CD14-positive monocyte (primary cell): ENCODE measurements around a stretch of chr17.

- CAGE, long polyA plus RNA, result no peak
Measured at GRCh38 chr17:76584454-76585613, 826 bp downstream of the ST6GALNAC2 start.

DNA sequence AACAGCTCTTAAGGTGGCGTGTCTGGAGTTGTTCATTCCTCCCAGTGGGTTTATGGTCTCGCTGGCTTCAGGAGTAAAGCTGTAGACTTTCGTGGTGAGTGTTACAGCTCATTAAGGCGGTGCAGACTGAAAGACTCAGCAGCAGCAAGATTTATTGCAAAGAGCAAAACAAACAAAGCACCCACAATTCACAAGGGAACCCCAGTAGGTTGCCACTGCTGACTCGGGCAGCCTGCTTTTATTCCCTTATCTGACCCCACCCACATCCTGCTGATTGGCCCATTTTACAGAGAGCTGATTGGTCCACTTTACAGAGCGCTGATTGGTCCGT is 28.5 kb upstream of the ST6GALNAC2 start:
- CAGE, long polyA plus RNA, result no peak

GRCh38 chr17:76631508-76632537 is 11.7 kb downstream of the ST6GALNAC1 start:
- CAGE, long polyA plus RNA, result no peak

- CAGE, long polyA plus RNA, result no peak
Measured at GRCh38 chr17:76644948-76645480, 1.5 kb upstream of the ST6GALNAC1 start.

DNA sequence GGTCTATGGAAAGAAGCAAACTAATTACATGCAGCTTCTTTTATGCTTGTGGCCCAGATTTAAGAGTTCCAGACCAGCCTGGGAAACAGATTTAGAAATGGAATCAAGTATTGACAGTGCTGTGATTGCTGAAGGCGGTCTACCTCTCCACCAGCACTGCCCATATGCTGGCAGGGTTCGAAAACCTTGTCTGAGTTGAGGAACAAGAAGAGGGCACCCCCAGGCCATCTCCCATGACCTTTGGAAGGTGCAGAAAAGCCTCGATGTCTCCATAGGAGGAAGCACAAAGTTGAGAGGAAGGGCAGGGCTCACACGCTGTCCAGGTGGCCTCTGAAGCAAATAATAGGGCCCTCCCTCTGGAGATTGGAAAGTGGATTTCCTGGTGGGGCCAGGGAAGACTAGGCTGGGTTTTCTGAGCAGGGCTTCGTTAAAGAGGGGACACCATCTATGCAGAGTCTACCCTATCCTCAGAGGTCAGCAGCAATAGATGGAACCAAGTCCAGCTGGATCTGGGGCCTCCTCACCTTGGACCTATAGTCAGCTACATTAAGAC is 14.5 kb upstream of the ST6GALNAC1 start:
- CAGE, long polyA plus RNA, result no peak

- CAGE, long polyA plus RNA, result no peak
Measured at GRCh38 chr17:76710518-76710851, 280 bp downstream of the MXRA7 start.

DNA sequence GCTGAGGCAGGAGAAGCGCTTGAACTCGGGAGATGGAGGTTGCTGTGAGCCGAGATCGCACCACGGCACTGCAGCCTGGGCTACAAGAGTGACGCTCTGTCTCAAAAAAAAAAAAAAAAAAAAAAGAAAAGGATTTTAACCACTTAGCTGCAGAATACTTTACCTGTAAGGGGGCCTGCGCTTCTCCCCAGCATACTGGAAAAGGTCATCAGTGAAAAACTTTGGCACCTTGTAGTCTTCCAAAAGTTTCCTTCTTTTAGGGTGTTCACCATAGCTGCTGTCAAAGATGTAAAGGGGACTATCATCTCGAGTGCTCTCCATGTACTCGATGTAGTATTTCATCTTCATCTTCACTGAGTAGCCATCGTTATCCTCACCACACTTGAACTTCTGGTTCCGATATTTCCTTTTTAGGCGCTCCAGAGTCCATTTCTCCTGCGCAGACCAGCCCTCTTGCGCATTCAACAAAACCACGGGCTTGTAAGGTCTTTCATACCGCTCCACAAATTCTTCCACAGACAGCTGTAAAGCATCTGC is 1.0 kb downstream of the JMJD6 start:
- CAGE, long polyA plus RNA, result no peak

- CAGE, long polyA plus RNA, result no peak
Measured at GRCh38 chr17:76725841-76726187, 592 bp downstream of the JMJD6 start.

DNA sequence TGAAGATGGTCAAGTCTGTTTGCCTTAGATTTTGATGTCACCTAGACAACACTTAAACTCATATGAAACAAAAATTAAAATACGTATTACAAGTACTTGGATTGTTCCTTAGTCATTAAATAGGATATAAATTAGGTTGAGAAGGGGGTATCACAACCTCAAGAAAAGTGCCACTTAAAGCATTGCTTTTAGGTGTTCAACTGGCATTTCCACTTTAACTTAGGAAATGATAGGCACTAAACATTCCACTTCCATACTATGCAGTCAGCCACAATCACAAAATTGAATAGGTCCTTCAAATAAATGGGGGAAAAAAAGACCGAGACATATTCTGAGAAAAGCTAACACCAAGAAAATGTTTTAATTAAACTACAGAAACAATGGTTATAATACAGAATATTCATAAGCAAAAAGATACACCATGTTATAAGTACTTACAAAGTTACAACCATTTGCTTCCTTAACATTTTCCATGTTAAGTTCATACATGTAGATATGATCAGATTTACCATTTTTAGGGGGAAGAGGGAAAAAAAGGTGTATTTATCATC is 3.3 kb downstream of the SRSF2 start:
- CAGE, long polyA plus RNA, result no peak

DNA sequence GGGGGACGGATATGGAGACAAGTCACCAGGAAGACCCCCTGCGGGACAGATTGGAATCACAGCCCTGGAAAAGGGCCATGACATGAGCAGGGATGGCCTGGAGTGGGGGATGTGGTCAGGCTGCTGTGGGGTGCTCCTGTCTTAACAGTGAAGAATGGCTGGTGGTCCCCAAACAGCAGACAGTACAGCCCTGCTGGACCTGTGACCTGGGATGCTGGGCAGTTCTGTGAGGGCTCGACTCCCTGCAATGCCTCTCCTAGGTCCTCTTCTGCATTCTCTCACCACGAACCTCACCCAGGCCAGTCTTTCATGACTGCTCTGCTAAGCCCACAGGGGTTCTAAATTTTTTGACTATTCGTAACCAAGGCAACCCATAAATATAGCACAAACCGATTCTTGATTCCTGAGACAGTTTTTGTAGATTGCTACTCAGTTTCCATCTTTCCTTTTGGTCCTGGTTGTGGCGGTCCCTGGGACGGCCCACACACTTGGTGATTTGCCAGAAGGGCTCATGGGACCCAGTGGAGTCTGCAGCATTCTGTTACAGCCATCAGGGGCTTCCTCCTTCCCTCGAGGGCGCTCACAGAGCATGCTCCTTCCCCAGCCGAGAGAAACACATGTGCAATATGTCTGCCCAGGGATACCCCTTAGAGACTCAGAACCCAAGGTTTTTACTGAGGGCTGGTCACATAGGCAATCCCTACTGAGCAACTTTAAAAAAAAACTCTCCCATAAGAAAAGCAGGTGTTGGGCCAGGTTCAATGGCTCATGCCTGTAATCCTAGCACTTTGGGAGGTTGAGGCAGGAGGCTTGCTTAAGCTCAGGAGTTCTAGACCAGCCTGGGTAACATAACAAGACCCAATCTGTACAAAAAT is 23.4 kb upstream of the MGAT5B start:
- CAGE, long polyA plus RNA, result no peak

GRCh38 chr17:77096679-77097273 is 44.0 kb upstream of the SEC14L1 start:
- CAGE, long polyA plus RNA, result no peak

- CAGE, long polyA plus RNA, result no peak
Measured at GRCh38 chr17:77121775-77122310, 18.9 kb upstream of the SEC14L1 start.

DNA sequence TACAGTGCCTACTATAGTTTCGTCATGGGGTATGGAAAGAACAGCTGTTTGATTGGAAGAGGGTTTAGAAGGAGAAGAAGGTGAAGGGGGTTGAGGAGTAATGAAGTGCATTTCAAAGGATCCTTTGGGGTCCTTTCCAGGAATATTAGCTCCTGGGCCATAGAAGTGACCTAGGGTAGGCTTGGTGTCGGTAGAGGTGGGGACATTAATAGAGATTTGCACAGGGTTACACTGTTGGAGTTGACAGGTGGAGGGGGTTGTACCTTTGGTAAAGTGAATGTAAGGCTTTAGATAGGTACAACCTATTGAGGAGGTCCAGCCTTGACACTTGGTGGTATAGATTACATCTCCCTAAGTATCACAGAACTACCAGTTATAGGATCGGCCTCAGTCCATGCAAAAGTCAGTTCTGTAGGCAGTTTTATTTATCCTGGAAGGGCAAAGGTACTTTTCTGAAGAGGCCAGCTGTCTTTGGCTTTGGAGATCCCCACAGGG is 28.9 kb downstream of the SEC14L1 start:
- CAGE, long polyA plus RNA, result no peak

DNA sequence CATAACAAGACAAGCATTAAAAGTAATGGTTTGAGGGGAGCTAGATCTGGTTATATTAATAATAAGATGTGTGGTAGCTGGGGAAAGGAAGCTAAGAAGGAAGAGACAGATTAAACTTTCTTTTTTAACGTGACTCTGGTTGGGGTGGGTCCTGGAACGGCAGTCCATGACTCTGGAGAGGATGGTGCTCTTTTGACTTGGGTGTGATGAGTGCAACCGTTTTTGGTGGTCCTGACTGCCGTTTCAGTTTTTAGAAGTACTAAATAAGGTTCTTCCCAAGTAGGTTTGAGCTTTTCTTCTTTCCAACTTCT is 29.3 kb downstream of the SEC14L1 start:
- CAGE, long polyA plus RNA, result no peak

DNA sequence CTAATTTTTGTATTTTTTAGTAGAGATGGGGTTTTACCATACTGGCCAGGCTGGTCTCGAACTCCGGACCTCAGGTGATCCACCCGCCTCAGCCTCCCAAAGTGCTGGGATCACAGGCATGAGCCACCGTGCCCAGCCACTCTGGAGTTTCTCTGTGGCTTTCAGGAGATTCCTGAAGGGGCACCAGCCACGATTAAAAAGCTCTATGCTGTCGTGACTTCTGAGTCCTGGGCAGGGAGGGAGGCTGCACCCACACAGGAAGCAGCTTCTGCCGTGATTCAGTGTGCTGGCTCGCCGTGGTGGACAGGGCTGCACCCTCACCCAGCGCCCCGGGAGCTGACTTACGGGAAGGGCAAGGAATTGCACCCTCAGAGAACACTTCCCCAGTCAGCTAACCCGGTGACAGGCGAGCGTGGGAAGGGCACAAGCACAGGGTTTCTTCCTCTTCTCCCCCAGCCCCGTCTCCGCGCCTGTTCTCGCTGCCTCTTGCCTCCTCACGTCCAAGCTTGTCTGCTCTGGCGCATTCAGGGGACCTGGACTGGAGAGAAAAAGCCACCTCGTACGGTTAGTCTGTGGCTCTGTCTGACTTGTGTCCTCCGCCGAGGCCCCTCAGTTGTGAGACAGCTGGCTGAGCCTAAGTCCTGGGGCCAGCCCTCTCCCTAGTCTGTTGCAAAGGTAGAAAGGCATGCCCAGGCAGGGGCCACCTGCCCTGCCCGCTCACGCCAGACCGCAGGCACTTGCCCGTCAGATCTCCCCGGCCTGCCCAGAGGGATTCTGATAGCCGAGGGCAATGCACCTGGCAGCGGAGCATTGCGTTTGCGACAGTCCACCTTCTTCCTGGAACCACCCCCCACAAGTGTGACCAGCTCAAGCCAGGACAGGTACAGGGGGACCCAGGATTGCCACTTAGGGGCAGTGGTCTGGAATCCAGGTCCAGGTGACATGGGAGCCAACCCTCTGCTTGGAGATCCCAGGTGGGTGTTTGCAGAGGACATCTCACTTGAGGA is 4.6 kb downstream of the SEPTIN9 start:
- CAGE, long polyA plus RNA, result no peak

- CAGE, long polyA plus RNA, result no peak
Measured at GRCh38 chr17:77319310-77320409, 38.4 kb downstream of the SEPTIN9 start.

DNA sequence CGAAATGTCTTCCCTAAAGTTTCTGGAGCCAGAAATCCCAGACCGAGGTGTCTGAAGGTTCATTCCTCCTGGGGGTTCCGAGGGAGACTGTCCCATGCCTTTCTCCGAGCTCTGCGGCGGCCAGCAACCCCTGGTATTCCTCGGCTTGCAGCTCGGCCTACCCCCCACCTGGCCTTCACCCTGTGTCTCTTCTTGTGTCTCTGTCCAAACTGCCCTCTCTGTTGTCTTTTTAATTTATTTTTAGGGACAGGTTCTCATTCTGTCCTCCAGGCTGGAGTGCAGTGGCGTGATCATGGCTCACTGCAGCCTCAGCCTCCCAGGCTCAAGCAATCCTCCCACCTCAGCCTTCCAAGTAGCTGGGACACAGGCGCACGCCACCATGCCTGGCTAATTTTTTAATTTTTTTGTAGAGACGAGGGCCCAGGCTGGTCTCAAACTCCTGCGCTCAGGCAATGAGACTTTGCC is 71.2 kb downstream of the SEPTIN9 start:
- CAGE, long polyA plus RNA, result no peak

DNA sequence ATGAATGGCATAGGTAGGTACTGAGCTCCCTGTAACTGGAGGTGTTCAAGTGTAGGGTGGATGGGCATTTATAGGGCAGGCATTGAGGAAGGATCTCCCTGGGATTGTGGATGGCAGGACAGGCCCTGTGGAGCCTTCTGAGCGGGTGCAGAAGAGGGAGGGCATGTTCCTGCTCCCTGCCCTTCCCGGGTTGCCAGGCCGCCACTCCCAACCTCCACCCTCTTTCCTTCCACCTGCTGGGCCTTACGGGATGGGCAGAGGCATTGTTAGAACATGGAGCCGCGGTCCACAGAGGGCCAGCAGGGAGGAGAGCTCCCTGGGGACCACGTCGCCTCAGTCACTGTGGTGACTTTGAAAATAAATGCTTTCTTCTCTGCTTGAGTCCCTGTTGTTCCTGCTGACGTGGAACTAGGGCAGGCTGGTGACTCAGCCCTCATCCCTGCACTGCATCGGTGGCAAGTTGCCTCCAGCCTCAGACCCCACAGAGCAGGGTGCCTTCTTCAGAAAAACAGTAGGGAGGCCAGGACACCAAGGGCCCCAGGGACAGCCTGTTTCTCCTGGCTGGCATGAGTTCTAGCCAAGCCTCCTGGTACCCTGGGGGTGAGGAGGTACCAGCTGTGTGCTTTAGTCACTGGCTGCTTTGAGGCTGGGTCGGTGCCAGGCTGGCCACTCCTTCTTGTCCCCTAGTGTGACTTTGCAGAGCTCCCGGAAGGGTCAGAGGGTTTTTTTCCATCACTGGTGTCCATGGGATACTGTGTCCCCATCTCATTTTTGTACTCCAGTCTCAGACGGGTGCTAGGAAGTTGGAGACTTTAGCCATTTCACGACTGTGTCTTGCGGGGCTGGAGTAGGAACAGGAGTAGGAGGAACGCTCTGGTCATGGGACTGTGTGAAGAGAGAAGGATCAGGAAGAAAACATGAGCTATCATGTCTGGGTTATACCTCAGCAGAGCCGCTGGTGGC is 84.5 kb downstream of the SEPTIN9 start:
- CAGE, long polyA plus RNA, result no peak

- CAGE, long polyA plus RNA, result no peak
Measured at GRCh38 chr17:77373719-77374817, 92.8 kb downstream of the SEPTIN9 start.

DNA sequence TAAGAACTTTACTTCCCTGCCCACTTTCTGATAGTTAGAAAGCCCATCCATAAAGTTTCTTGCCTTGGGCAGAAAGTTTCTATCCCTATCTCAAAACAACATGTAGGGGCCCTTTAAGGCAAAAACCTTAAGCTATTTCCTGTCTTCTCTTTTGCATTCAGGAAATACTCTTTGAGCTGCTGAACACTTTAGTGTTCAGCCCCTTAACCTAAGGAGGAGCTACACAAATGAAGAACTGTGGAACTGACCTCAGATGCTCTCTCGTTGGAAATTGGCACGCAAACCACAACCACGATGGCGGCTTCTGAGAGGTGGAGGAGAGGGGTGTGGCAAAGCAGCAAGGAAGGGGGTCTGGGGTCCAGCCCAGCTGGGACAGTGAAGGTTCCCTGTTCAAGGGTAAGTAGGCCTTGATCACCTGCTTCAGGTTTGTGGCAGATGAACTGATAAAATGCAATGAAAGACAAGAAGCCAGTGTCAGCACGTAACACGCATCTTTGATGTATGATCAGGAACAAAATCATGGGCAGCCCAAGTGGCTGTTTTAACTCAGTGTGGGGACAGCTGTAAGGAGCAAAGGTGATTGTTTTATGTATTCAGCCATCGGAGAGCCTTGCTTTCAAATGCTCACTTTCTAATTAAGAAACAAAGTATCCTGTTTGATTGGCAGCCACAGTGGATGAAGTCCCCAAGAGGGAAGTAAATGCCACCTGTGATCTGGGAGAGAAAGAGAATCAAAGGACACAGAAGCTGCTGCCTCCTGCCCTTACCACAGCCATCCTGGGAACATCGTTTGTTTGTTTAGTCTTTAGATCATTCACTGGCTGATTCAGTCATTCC is 291.5 kb upstream of the TNRC6C start:
- CAGE, long polyA plus RNA, result no peak